ENCODE measurements around a stretch of chr3.

DNA sequence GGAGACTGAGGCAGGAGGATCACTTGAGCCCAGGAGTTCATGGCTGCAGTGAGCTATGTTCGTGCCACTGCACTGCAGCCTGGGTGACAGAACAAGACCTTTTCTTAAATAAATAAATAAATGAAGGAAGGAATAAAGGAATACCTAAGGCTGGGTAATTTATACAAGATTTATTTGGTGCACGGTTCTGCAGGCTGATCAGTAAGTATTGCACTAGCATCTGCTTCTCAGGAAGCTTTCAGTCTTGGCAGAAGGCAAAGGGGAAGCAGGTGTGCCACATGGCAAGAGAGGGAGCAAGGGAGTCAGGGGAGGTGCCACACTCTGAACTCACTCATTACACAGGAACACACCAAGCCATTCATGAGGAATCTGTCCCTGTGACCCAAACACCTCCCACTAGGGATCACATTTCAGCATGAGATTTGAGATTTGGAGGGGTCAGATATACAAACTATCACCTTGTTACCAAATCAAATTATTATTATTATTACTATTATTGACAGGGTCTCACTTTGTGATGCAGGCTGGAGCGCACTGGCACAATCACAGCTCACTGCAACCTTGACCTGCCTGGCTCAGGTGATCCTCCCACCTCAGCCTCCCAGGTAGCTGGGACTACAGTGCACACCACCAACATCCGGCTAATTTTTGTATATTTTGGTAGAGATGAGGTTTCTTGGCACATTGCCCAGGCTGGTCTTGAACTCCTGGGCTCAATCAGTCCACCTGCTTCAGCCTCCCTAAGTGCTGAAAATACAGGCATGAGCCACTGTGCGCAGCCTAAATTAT lies 56.5 kb downstream of the PRKCI start:
- RRBS = no CpG with 5 or more reads among the region's 5 CpGs

DNA sequence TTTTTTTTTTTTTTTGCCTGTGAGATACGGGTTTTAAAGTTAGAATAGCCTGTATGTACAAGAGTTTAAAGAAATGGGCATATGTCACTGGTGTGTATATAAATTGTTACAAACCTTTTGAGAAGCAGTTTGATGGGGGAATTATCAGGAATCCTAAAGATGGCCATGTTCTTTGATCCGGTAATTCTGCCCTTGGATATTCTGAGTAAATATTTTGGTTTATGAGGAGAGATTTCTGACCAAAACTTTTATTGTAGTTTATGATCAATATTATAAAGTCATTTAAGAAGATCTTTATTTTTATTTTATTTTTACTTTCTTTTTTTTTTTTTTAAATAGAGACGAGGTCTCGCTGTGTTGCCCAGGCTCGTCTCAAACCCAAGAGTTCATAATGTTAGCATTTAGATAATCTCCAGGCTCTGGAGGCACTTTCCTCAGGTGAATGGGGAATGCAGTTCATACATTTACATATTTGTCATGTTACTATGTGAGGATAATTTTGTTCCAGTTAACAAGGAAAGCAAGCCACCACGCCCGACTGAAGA lies 64.3 kb downstream of the PRKCI start:
- RRBS = no CpG with 5 or more reads among the region's 7 CpGs

DNA sequence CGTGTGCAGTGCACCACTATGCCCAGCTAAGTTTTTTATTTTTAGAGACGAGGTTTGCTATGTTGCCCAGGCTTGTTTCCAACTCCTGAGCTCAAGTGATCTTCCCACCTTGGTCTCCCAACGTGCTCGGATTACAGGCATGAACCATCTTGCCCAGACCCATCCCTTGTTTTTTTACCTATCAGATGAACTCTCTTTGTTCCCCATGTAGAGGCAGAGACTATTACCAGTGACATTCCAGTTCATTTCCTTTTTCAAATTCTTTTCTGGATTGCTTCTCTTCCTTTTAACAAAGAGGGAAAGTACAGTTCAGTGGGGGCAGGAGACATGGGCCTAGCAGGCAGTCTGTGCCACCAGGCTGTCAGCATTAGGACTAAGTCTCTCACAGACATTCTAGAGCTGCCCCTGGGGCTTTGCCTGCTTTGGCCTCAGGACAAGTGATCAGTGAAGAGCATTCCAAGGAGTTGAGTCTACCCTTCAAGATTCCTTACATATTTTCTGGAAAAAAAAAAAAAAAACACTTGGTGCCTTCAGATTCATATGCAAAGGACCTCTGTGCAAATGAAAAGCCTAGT lies 103.5 kb upstream of the SLC7A14 start:
- RRBS = no CpG with 5 or more reads among the region's 4 CpGs

GRCh38 chr3:171678918-171679334 lies 131.4 kb downstream of the PLD1 start:
- RRBS = no CpG with 5 or more reads among the region's 2 CpGs

DNA sequence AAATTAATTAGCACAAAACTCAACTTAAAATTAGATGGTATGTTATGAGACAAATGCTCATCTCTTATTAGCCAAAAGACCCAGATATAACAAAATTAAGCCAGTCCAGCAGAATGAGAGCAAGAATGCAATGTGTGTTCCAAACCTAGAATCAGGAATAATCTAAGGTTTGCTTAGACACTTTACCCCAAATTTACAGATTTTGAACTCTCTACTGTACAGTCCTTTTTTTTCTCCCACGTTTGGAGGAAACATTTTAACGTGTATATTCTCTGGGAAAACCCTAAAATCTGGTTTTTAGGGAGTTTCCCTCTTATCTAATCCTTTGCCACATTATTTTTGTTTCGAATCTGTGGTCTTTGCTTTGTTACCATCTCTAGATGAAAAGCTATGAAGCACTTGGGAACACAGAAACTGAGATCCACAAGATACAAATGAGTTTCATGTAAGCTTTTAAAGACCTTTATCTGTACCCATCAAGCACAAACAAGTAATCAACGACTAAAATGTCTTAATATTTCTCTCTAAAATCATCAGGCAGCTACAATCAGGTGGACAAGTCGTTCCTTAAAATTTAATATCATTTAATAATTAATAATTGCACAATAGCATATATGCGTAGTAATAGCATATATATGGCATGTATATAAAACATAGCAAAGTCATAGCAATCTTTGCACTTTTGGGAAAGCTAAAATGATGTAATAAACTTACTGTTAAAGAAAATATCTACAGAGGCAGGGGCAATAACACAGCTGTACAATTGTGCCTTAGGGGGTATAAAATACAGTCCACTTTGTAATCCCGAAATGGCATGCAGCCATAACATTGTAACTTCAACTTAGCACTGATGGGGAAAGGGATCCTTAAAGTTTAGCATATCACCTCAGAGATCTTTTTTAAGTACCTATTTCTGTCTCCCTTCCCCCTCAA lies 41.2 kb downstream of the PLD1 start:
- RRBS = no CpG with 5 or more reads among the region's 7 CpGs

DNA sequence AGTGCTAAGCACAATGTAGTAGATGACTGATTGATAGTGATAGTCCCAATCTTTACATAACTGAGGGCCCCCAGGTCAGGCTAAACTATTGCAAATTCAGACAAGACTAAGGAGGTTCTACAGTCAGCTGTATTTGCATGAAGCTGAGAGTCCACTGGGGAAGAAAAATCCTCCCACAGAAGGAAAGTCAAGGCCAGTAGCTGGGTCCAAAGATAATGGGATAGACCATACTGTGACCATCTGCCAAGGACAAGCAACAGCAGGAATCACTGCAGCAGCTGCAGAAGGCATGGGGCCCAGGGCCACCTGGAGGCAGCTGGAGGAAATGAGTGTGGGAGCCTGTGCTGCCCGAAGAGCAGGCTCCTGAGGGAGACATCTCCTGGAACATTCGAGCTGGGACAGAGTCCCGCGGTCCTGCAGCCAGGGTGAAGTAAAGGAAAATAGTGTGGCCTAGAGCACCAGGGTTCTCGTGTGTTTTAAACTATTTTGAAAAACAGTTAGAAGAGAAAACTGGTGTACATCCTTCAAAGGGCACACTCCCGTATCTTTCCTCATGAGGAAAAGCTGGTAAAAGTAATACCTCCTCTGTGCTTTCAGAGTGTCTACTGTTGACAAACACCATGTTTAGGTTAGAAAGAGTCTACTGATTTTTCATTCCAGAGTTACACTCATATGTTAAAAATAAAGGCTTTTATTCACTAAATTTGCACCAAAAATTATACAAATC lies 13.2 kb upstream of the TMEM212 start:
- RRBS = no CpG with 5 or more reads among the region's 6 CpGs

DNA sequence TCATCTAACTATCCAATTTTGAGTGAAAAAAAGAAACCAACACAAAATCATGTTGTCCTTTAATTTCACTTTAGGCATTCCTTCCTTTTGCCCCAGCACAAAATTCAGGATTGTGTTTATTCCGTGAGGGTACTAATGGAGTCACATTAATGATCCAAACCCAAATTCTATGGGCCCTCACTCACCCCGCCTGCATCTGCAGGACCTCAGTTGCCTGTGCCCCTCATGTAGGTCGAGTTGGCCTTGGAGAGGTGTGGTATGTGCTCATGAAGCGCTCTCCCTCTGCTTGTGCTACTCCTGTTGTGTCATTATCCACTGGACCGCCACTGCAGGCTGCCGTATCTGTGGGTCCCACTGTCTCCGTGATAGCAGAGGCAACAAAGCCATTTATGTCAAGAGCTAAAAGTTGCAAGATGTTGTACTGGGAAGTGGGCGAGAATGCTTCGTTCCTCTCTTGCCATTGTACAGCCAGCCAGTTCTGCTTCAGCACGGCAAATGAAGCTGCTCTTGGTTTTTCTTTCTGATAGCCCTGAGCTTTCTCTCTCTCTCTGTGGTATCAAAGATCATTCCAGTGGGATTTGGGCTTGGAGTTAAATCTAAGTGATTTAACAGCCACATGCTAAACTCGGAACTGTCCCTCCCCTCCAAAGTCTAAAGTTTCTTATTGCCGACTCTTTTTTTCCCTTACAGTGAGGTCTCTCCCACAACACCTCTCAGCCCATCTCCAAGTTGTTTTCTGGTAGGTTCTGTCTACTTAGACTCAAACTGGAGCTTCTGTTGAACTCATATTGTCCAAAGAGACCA lies 89.0 kb downstream of the TMEM212 start:
- RRBS = no CpG with 5 or more reads among the region's 12 CpGs

DNA sequence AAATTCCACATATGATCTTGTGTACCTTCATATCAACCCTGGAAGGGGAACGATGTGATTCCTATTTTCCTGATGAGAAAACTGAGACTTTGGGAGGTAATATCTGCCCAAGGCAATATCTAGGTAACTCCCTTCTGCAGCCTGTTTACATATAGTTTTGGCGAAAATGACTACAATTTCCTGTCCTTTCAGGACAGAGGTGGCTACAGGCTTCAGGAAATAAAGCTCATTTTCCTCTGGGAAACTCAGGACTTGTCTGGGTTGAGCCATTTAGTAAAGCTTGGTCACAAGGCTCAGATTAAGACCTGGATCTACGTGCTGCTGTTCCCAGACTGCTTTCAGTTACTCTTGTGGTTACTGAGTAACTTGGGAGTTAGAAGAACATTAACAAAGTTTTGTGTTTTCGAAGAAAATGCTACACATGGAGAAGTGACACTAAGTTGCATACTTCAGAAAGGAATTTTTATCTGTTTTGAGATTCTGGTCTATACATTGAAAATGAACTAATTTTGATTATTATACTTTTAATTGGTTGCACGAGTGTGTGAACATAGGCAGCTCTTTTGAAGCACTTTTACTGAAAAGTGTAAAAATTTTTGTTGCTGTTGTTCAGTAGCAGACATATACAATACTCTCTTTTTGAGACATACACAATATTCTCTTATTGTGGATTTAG lies 27.1 kb downstream of the FNDC3B start:
- RRBS = no CpG with 5 or more reads among the region's 5 CpGs

GRCh38 chr3:172102523-172102915 lies 63.1 kb downstream of the FNDC3B start:
- RRBS = no CpG with 5 or more reads among the region's 3 CpGs

DNA sequence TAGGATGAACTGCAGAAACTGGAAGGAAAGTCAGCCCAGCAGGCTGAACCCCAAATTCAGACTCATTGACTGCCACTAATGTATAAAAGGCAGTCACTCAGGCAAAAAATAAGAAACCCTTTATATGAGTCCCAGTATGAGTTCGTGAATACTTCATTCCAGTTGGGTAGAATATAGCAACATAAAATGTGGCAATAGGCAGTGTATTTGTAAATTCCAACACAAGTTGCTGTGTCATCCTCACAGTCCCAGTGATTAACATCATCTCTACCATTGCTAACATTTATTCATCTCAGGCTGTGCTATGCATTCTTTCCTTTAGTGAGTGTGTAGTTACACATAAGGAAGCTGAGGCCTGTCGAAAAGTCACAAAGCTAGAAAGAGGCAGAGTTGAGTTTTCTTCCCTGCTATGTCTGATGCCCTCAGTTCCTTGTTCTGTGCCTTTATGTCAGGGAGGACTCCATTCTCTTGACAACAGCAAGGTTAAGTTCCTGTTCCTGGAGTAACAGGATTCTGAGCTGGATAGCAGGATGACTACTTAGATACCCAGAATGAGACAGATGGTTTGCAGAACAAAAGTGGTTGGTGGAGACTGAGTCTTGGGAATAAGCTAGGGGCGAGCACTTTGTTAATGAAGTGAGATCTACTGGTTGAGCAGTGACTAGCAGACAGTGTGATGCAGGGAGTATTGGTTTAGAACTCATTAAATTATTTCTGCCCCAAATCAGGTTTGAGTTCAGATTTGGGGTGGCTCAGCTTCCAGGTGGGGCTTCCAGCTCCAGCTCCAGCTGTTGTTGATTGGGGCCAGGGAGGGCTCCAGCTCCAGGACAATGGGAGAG lies 96.5 kb downstream of the FNDC3B start:
- RRBS = no CpG with 5 or more reads among the region's 3 CpGs

- RRBS = no CpG with 5 or more reads among the region's 11 CpGs
Observed at GRCh38 chr3:172156067-172156978, 116.9 kb downstream of the FNDC3B start.

GRCh38 chr3:172342838-172343324 lies 105.4 kb downstream of the GHSR start:
- RRBS = no CpG with 5 or more reads among the region's 6 CpGs

- RRBS = no CpG with 5 or more reads among the region's 12 CpGs
Observed at GRCh38 chr3:172343865-172344231, 104.4 kb downstream of the GHSR start.

DNA sequence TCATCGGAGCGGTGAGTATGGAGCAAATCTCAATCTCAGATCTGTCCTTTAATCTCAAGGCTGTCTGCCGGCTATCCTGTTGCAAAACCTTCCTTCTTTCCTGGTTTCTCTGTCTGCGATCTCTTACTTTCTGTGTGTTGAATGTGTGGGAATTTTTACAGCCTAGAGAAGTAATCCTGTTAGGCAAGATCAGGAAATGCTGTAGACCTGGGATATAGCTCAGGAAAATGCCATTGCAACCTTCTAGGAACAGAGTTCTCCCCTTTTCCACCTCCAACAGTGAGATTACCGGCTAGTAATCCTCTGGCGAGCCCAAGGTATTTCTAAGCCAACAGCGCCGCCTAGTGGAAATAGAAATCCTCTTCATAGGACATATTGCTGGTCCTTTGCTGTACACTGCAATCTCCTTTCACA lies 44.2 kb downstream of the NCEH1 start:
- RRBS = no CpG with 5 or more reads among the region's 8 CpGs

DNA sequence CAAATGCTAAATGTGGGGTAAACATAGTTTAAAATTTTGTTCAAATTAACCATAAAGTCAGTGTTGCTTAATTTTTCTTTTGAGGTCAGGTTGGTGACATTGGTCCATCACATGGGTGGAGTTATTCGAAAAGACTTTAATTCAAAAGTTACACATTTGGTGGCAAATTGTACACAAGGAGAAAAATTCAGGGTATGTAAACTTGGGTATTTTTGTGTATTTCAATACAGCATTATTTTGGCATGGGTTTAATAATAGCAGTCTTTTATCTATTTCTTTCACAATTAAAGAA lies 9.5 kb downstream of the ECT2 start:
- RRBS = no CpG with 5 or more reads among the region's 1 CpG

DNA sequence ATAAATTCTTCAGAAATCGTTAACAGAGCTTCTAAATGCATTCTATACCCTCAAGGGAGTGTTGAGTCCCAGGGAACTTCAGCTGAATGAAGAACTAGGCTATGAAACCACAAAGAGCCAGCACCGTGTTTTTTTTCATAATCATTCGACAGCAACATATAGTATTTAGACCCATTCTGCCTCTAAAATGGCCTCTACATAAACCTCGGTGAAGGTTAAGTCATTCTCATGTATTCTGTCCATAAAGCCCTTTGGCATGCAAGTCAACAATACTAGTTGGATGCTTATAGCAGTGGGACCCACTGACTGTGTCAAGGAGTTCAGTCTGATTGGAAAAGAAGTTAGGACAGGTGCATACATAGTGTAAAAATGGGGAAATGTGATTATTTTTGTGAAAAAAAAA lies 225.4 kb downstream of the NLGN1 start:
- RRBS = no CpG with 5 or more reads among the region's 4 CpGs

DNA sequence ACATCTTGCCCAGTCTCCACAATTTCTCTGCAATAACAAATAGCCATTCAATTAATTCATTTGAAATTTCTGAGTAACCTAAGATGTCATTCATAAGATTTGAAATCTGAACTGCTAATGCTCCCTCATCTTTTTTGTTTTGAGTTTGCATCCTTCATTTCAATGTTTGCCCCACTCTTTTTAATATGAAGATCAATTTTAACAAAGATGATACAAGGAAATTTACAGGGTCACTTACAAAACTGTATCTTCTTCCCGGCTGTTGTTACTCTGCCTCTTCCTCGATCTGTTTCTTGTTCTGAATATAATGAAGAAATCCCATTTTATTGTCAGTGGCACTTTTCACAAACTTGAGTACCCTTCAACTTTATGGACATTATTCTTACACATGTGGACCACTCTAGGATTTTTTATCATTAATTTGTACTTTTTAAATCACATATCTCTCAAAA lies 343.8 kb downstream of the TBL1XR1 start:
- RRBS = no CpG with 5 or more reads among the region's 2 CpGs

- RRBS = no CpG with 5 or more reads among the region's 4 CpGs
Observed at GRCh38 chr3:177046709-177047662, 150.3 kb downstream of the TBL1XR1 start.

DNA sequence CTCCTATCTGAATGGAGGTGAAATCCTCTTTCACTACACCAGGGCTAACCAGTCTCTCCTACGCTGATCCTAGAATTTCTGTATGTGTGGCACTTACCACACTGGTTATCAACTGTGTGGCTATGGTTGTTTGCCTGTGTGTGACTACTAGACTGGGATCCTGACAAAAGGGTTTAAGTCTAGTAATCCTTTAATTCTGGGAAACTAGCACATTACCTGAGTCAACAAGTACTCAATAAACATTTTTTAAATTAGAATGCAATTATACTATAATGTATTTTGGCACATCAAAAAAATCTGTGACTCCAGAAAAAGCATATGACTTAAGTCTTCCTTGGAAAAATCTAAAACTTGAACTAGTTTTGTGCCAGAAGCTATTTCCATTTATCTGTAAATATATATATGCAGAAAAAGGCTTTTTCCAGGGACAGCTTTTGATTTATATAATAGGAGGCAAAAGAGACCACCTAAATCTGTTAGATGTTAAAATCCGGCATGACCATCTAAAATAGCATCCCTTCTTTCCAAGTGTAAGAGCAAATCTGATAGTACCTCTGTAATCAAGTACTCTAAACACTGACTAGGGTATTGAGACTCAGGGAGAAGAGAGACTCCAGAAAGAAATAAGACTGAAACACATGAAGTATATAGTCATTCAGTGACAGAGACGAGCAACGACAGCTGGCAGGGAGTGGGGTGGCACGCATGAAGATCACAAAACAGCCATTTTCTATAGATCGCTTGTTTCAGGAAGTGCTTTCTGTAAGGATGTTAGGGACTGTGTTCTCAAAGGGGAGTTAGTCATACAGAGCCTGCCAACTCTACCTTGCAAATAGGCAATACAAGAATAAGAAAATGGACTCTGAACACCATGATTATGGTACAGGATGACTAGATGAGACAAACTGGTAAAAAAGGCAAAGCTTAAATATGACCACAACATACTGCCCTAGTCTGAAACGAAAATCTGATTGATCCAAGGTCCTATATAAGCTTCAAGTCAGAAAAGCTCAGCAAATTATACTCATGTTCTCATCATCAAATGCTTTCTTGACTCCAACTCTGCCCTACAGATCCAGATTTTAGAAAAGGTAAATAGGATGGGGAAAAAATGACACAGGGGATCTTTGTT lies 139.7 kb downstream of the TBL1XR1 start:
- RRBS = no CpG with 5 or more reads among the region's 7 CpGs

DNA sequence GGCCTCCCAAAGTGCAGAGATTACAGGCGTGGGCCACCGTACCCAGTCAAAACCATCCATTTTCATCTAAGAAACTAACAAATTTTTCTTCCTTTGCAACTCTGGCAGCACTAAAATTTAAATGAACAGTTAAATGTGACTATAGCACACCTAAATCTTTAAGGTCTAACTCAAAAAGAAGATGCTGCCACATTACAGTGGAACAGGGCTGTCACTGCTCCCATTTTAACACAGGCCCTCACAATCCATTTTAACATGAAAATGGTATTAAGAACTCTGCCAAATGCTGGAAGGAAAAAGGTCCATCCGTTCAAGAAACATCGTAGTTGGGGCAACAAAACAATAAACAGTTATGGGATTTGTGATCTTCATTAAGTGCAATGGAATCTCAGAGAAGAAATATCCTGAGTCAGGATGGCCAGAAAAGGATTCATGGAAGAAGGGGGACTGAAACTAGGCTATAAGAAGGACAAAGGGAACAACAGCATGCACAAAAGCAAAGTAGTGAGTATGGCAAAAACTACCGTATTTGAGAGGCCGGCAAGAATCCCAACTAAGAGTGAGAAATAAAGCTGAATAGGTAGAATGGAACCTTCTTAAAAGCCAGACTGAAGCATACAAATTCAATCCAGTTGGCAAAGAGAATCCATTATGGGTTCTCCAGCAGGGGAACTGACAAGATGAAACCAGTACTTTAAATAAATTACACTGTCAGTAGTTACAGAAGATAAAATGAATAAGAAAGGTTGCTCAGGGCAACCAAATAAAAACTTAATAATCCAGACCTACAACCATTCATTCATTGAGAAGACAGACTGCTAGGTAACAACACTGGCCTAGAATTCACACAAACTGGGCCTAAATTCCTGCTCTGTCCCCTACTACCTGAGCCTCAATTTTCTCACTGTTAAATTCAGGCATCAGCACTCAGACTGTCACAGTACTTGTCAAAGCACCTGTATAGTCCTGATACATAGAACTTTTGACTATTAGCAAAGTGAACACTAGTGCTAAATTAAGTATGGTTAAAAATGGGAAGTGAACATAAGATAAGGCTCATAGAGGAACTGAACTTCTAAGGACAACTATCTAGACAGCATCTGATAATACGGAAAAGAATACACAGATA lies 6.3 kb downstream of the TBL1XR1 start:
- RRBS = no CpG with 5 or more reads among the region's 7 CpGs